Mesenchymal stem cell of Wharton's jelly (primary cell): ENCODE measurements around a stretch of chr7.

- CAGE, long polyA plus RNA: no peak
Measured at GRCh38 chr7:47672163-47672891, 90.4 kb upstream of the TNS3 start.

- CAGE, long polyA plus RNA: no peak
Measured at GRCh38 chr7:47936791-47937794, 11.2 kb downstream of the PKD1L1 start.

- CAGE, long polyA plus RNA: no peak
Measured at GRCh38 chr7:47970950-47971175, 8.6 kb downstream of the HUS1 start.

DNA sequence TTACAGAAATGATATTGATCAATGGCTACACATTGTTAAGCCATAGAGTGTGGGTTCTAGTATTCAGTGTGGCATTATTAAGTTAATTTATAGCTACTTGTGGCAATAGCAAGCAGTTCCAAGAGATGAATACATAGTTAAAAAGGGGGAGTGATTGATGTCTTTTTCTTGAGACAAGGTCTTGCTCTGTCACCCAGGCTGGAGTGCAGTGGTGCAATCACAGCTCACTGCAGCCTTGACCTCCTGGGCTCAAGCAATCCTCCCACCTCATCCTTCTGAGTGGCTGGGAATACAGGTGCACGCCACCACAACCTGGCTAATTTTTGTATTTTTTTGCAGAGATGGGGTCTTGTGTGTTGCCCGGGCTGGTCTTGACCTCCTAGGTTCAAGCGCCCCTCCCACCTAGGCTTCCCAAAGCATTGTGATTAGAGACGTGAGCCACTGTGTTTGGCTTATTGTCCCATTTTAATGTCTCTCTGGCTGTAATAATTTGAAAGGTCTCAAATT is 21.7 kb downstream of the UPP1 start:
- CAGE, long polyA plus RNA: no peak

DNA sequence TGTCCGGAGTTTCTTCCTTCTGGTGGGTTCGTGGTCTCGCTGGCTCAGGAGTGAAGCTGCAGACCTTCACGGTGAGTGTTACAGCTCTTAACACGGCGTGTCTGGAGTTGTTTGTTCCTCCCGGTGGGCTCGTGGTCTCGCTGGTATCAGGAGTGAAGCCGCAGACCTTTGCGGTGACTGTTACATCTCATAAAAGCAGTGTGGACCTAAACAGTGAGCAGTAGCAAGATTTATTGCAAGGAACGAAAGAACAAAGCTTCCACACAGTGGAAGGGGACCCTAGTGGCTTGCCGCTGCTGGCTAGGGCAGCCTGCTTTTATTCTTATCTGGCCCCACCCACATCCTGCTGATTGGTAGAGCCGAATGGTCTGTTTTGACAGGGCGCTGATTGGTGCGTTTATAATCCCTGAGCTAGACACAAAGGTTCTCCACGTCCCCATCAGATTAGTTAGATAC is 30.7 kb downstream of the ABCA13 start:
- CAGE, long polyA plus RNA: no peak

GRCh38 chr7:50314966-50315585 is 10.6 kb downstream of the IKZF1 start:
- CAGE, long polyA plus RNA: no peak

DNA sequence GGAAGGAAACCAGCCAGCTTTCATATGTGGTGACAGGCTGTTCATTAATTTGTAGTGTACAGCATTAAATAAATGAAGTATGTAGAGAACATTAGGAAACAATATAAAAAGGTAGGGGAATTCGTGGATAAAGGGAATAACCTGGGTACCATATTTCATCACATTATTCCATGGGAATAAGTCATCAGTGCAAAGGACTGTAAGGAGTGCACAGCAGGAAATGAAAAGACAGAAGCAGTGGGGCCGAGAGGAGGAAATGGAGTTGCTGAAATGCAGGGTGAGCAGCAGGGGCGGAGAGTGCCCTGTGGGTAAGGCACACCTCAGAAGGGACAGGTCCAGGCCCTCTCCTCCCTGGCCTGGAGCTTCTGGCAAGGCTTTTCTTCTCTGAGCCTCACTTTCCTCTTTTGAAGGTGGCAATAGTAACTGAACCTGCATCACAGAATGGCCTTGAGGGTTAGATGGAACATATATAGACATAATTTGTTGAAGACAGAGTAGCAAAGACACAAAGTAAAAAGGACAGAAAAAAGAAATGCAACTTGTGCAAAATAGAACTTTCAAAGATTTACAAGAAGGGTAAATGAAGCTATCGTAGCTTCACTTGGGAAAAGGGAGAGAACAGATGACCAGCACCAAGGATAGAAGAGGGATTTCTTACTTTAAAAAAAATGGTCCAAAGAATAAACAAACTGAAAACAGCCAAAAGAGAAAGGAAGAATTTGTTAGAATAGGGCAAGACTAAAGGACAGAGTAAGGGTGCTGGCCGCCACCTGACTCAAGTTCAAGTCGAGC is 26.3 kb downstream of the IKZF1 start:
- CAGE, long polyA plus RNA: no peak

DNA sequence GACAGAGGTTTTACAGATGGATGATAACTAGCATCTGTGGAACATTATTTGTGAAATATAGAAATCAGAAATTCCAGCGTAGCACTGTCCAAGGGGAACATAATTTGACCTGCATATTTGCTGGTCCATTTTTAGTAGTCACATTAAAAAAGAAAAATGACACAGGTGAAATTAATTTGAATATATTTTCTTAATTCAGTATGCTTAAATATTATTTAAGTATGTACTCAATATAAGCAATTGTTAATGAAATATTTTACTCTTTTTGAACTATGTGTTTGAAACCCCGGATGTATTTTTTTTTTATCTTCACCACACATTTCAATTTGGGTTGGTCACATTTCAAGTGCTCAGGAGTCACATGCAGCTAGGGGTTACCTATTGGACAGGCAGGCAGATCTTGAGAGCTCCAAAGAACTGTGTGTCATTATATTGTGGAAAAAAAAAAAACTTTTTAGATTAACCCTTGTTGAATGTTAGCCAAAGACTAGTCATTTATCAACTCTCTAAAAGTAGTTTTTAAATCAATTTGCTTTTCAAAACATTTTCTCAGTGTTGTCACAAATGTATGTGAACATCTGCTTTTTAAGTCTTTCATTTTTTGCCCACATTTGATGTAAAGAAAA is 37.1 kb downstream of the IKZF1 start:
- CAGE, long polyA plus RNA: no peak

GRCh38 chr7:50353035-50353631 is 48.6 kb downstream of the IKZF1 start:
- CAGE, long polyA plus RNA: no peak

- CAGE, long polyA plus RNA: no peak
Measured at GRCh38 chr7:50360218-50360986, 55.9 kb downstream of the IKZF1 start.

- CAGE, long polyA plus RNA: no peak
Measured at GRCh38 chr7:50363707-50364108, 59.2 kb downstream of the IKZF1 start.

GRCh38 chr7:50456415-50456791 is 6.3 kb upstream of the FIGNL1 start:
- CAGE, long polyA plus RNA: no peak

GRCh38 chr7:50467762-50468550 is 17.8 kb upstream of the FIGNL1 start:
- CAGE, long polyA plus RNA: no peak

- CAGE, long polyA plus RNA: no peak
Measured at GRCh38 chr7:50616143-50616670, 51.0 kb upstream of the DDC start.

DNA sequence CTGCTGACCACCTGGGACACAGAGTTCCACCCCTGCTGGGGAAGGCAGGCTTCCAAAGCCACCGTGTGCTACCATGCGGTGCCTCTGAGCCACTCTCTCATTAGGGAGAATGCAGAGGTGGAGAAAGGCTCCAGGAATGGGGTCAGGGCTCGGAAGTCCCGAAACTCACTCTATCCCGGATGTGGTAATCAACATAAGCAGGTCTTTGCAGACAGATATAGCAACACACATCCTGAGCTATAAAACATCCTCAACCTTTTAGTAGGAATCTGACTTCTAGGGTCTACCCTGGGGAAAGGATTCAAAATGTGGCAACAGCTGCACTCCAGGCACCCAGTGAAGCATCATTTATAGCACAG is 91.4 kb upstream of the DDC start:
- CAGE, long polyA plus RNA: no peak

DNA sequence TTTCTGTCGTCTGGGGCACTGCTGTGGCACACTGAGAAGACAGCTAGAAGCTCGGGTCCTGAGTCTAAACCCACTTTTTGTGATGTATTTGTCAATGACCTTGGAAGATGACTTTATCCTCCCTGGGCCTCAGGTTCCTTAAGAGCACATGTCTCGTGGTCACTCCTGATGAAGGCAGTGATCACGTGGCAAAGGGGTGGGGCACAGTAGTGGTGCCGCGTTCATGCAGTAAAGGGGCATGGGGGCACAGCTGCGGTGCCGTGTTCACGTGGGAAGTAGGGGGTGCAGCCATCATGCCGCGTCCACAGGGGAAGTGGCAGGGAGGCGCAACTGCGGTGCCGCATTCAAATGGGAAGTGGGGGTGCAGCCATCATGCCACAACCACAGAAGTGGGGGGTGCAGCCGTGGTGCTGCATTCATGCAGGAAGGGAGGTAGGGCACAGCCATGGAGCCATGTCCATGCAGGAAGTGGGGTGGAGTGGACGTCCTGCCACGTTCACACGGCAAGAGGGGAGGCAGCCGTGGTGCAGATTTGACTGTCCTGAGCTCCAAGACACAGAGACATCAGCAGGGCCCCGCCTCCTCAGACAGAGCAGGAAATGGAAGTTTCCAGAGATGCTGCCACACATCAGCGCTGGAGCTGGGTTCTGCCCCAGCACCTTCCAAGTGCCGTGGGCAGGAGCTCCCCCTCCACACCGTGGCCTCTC is 94.9 kb upstream of the DDC start:
- CAGE, long polyA plus RNA: no peak

DNA sequence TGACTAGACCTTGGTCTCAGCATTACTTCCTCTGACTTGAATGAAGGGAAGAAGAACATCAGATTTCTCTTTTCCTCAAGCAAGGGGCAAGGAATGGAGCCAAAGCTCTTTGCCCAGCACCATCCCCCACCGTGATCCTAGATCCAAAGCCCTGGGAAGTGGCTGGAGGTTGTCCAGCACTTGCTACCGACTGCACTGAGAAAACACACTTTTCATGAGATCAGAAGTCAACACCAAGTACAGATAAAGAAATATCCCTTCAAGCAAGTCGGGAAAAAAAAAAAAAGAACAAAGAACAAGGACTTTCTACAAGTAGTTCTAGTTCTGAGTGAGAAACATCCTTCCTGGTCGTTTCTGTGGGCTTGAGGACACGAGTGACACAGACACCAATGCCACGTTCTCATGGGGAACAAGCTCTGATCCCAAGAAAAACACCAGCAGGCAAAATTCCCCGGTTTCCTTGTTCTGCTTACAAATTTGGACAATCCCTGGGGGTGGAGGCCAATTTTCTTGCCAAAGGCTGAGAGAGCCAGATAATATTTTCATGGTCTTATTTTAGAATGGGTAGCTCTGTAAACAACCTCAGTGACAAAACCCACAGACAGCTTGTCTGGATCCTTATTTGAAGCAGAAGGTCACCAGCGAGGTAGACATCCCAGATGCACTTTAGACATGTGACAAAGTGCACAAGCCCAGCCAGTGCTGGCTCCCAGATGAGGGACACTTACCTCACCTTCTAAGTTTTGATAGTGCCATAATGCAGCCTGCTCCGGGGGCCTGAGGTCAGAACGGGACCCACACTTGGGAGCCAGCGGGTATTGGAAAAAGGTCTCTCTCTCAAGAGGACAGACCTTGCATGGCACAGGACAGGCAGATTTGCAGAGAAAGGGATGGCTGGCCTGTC is 102.4 kb upstream of the DDC start:
- CAGE, long polyA plus RNA: no peak

GRCh38 chr7:50759268-50759501 is 23.5 kb downstream of the GRB10 start:
- CAGE, long polyA plus RNA: no peak

- CAGE, long polyA plus RNA: no peak
Measured at GRCh38 chr7:50821135-50822025, 38.7 kb upstream of the GRB10 start.

GRCh38 chr7:50898994-50899342 is 116.3 kb upstream of the GRB10 start:
- CAGE, long polyA plus RNA: no peak